Mononuclear cell (primary cell): ENCODE results near the genes TRIM27, OR2J2, OR14J1, OR5V1, OR11A1 and MOG.

- RRBS = no CpG with 5 or more reads among the region's 15 CpGs
Observed at GRCh38 chr6:28720300-28720842, 133.3 kb upstream of the SCAND3 start.

DNA sequence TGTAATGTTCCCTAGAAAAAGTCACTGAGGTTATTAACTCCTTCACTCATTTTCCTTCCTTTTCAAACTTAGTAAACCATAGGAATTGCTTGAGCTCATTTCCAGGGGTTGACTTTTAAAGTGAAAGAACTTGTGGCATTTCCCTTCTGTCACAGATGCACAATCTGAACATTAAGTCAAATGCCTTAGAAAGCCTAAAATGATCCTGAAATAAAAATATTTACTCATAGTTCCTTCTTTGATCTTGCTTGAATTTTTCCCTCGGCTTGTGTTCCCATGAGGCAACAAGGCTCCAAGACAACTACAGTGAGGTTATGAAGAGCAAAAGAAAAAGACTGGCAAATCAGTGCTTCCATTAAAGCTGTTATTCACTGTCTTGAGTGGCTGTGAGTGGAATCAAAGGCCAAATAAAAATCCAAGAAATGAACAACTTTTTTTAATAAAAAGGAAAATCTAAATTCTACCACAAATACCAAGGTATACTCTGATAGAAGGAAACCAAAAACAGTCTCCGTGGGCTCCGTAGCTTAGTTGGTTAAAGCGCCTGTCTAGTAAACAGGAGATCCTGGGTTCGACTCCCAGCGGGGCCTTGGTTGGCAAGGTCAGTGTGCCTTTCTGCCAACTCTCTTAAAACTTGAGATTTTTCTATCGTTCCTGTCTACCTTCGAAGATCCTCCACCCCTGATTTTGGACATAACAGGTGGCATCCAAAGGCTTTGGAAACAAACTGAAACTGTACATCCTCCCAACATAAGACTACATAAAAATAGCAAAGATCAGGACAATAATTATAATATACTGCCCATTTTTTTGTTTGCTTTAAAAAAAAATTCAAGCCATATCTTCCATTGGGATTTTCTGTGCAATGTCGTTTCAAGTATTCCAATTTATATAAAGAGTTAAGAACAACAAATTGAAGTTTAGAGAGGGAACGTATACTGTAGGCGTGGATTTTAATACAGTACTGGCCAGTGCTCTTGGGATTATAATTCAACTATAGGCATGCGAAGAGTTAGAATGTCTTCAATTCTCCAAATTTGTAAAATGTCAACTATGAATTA, 138.7 kb upstream of the SCAND3 start:
- RRBS = no CpG with 5 or more reads among the region's 12 CpGs

DNA sequence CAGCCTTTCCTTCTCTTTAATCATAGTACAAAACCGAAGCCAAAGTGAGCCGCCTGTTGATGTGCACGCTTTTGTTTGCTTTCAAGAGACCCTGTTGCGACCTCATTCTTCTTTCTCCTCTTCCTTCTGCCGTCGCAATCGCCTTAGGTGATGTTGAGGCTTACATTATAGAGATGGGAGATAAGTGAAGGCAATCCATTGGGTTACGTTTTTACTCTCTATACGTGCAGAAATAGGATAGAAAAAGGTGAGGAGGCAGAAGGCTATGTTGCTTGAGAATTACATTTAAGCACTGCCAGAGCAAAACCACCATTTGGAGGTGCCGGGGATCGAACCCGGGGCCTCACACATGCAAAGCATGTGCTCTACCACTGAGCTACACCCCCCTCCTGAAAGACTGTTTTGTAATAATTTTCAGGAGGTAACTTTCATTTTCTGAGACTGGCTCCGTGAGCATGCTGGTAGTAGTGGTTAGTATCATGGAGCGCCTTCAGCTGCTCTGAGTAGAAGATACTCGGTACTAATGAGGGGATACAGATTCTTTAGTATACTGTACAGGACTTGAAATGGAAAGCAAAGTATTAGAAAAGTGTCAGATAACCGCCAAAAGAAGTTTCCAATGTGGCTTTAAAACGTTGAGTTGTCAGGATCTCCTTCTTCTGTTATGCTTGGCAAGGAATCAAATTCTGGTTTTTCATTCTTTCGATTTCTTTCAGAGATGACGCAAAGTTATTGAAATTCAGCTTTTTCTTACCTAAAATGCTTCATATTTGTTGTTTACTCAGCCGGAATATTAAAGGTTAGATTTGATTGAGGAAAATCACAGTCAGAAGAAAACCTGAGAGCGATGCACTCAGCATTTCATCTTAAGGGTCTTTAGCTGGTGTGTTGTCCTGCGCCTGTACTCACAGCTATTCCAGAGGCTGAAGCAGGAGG, 165.5 kb downstream of the TRIM27 start:
- RRBS = no CpG with 5 or more reads among the region's 22 CpGs

GRCh38 chr6:28817088-28817613, 106.6 kb downstream of the TRIM27 start:
- RRBS = no CpG with 5 or more reads among the region's 14 CpGs

GRCh38 chr6:28884291-28884832, 39.4 kb downstream of the TRIM27 start:
- RRBS = no CpG with 5 or more reads among the region's 11 CpGs

DNA sequence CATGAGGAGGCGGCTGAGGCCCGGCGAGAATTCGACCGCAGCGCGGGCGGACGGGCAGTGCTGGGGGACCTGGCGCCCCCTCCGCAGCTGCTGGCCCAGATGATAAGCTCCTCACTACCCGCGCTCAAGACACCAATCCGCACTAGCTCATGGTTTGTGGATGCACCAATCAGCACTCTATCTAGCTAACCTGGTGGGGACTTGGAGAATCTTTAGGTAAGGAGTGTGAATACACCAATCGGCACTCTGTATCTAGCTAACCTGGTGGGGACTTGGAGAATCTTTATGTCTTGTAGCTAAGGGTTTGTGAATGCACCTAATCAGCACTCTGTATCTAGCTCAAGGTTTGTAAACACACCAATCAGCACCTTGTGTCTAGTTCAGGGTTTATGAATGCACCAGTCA, 38.5 kb downstream of the TRIM27 start:
- RRBS = no CpG with 5 or more reads among the region's 15 CpGs

GRCh38 chr6:28923812-28924200, at the start of gene TRIM27:
TRIM27 (minus strand) TSS chr6:28923985.
- RRBS = under 1% methylated on average over 17 of the region's 40 CpGs

GRCh38 chr6:29035808-29036403, 9.1 kb downstream of the OR2W1 start:
- RRBS = no CpG with 5 or more reads among the region's 31 CpGs

DNA sequence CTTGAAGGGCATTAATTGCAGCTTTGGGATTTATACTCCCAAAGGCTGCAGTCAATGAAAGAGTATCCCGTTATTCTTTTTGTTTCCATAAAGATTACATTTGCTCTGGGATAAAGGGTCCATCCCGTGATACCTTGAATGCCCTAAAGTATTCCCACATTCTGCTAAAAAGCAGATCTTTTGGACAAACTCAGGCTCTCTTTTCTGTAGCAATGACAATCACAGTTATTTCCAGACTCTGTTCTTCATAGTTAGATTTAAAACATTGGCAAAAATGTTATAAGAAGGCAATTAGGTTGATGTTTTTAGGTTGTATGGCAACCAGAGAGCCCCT, at the start of gene OR2J2:
OR2J2 (plus strand) TSS at position 207 of the 334 bp plus-strand sequence.
- RRBS = no CpG with 5 or more reads among the region's 2 CpGs

GRCh38 chr6:29301473-29301786, at the start of gene OR14J1:
OR14J1 (plus strand) TSS chr6:29301701.
- RRBS = no CpG with 5 or more reads among the region's 2 CpGs

- RRBS = no CpG with 5 or more reads among the region's 4 CpGs
Observed at GRCh38 chr6:29368583-29369205, at the start of gene OR5V1. OR5V1 (minus strand) TSS chr6:29368865.

- RRBS = no CpG with 5 or more reads among the region's 2 CpGs
Observed at GRCh38 chr6:29456812-29457311, at the start of gene OR11A1. OR11A1 (minus strand) TSS chr6:29457071.

GRCh38 chr6:29553107-29554084, 3.2 kb downstream of the OR2I1P start:
- RRBS = no CpG with 5 or more reads among the region's 87 CpGs

DNA sequence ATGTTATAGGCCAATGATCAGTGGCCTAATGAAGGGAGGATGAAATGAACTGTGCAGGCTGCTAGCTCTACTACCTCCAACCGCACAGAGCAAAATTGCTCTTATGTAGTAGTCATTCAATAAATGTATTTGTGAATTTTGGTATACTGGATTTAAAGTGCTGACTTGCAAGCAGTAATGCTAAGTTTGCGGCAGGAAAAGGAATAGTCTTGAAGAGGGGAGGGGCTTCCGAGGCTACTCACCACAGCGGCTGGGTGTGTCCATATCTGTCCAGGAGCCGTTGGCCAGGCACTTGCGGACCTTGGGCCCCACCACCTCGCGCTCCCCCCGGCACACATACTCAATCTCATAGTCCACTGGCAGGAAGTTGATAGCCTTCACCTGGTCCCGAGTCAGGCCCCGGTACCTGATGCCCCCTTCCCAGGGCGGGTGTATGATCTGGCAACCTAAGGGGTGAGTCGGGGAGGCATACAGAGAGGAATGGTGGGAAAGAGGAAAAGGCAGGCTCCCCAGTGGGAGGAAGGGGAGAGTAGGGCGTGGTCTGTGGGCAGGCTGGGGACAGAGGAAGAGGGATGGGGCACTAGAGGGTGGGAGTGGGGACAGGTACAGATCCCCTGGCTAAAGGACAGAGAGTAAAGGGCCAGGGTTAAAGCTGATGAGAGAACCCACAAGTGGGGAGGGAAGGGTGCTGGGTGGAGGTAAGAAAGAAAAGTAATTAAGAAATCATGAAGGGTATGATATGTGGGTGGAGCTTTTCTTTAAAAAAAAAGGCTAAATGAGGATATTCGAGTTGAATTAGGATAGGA, 1.6 kb downstream of the GABBR1 start:
- RRBS = 64% methylated on average over 3 of the region's 15 CpGs

DNA sequence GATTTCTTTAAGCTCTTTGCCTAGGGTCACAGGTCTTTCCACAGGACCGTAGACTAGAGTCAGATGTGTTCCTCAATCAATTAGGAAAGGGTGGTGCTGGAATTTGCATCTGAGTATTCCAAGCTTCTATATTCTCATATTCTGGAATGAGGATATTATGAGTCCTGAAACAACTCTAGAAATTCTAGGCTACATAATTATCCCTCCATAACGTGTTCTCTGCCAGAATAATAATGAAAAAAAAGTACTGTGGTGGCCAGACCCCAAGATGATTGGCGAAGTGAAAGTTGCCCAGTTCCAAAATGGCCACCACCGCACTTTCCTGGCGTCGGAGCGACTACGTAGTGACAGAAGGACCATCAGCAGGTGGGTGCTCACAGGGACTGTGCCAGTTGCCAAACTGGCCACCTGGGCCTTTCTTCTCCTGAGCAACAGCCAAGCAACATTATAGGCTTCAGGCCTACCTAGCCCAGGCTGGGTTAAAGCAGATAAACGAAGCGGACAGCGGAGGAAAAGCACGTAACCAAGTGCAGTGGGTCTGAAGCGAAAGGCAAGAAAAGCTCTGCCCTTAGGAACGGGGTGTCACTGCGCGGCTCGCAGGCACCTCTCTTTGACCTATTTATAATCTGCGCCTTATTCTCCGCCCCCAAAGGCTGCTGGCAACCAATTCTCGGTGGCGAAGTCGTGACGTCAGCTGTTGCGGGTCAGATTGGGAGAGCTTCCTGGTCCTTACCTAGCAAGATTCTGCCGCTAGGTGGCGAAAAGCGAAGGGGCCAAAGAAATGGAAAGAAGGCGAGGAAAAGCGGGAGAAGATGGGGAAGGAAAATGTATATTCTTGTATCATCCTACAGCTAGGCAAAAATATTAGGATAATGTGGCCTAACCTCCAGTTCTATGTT, 7.1 kb upstream of the MOG start:
- RRBS = no CpG with 5 or more reads among the region's 29 CpGs

GRCh38 chr6:29656875-29657222, at the start of gene MOG:
MOG (plus strand) TSS chr6:29657092.
- RRBS = no CpG with 5 or more reads among the region's 4 CpGs

GRCh38 chr6:29752156-29753524, 29.4 kb downstream of the HLA-F start:
- RRBS = 2% methylated on average over 13 of the region's 72 CpGs

GRCh38 chr6:29755438-29756044, 32.3 kb downstream of the HLA-F start:
- RRBS = 73% methylated on average over 4 of the region's 23 CpGs

DNA sequence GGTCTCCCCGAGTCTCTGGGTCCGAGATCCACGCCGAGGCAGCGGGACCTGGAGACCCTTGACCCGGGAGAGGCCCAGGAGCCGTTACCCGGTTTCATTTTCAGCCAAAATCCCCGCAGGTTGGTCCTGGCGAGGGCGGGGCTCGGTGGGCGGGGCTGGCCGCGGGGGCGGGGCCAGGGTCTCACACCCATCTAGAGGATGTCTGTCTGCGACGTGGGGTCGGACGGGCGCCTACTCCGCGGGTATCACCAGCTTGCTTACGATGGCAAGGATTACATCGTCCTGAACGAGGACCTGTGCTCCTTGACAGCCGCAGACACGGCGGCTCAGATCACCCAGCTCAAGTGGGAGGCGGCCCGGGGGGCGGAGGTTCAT, 34.9 kb upstream of the HLA-G start:
- RRBS = 3% methylated on average over 4 of the region's 32 CpGs

GRCh38 chr6:29943641-29943954, 1.3 kb downstream of the HLA-A start:
- RRBS = no CpG with 5 or more reads among the region's 7 CpGs